PC-3 (cell line): ENCODE data around the gene COX7A2.

DNA sequence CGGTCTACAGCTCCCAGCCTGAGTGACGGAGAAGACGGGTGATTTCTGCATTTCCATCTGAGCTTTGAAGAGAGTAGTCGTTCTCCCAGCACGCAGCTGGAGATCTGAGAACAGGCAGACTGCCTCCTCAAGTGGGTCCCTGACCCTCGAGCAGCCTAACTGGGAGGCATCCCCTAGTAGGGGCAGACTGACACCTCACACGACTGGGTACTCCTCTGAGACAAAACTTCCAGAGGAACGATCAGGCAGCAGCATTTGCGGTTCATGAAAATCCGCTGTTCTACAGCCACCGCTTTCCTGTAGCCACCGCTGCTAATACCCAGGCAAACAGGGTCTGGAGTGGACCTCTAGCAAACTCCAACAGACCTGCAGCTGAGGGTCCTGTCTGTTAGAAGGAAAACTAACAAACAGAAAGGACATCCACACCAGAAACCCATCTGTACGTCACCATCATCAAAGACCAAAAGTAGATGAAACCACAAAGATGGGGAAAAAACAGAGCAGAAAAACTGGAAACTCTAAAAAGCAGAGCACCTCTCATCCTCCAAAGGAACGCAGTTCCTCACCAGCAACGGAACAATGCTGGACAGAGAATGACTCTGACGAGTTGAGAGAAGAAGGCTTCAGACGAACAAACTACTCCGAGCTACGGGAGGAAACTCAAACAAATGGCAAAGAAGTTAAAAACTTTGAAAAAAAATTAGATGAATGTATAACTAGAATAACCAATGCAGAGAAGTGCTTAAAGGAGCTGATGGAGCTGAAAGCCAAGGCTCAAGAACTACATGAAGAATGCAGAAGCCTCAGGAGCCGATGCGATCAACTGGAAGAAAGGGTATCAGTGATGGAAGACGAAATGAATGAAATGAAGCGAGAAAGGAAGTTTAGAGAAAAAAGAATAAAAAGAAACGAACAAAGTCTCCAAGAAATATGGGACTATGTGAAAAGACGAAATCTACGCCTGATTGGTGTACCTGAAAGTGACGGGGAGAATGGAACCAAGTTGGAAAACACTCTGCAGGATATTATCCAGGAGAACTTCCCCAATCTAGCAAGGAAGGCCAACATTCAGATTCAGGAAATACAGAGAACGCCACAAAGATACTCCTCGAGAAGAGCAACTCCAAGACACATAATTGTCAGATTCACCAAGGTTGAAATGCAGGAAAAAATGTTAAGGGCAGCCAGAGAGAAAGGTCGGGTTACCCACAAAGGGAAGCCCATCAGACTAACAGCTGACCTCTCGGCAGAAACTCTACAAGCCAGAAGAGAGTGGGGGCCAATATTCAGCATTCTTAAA, 115.6 kb downstream of the SMAP1 start:
- RAMPAGE, long total RNA: no peak

GRCh38 chr6:70955660-70956231, 1.1 kb downstream of the B3GAT2 start:
- RAMPAGE, long total RNA: no peak

DNA sequence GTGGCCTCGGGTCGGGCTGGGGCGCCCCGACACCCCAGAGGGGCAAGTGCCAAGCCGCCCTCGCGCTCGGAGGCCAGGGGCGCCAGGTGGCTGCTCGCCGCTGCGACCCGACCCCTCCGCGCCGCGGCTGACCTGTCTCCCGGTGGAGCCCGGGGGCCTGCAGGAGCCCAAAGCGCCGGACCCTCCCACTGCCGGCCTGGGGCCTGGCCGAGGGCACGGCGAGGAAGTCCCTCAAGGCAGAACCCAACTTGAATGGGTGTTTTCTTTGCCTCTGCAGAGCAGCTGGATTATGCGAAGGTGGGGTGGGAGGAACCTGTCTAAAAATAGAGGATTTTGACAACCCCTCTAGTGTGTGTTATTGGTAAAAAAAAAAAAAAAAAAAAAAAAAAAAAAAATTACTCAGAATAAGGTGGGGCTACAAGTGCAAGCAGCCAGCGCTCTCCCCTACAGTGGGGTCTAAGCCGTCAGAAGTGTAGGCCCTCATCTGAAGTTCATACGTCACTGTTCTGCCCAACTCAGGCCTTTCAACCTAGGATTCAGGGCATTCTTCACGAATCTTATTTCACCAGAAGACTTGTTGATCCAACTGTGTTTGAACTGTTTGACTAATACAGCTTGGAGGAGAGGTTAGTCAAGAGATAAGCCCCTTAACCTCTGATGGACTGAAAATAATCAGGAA, 714 bp downstream of the OGFRL1 start:
- RAMPAGE, long total RNA: no peak

- RAMPAGE, long total RNA: no peak
Measured at GRCh38 chr6:71290445-71291693, 2.3 kb downstream of the OGFRL1 start.

- RAMPAGE, long total RNA: no peak
Measured at GRCh38 chr6:71301313-71302554, 13.1 kb downstream of the OGFRL1 start.

DNA sequence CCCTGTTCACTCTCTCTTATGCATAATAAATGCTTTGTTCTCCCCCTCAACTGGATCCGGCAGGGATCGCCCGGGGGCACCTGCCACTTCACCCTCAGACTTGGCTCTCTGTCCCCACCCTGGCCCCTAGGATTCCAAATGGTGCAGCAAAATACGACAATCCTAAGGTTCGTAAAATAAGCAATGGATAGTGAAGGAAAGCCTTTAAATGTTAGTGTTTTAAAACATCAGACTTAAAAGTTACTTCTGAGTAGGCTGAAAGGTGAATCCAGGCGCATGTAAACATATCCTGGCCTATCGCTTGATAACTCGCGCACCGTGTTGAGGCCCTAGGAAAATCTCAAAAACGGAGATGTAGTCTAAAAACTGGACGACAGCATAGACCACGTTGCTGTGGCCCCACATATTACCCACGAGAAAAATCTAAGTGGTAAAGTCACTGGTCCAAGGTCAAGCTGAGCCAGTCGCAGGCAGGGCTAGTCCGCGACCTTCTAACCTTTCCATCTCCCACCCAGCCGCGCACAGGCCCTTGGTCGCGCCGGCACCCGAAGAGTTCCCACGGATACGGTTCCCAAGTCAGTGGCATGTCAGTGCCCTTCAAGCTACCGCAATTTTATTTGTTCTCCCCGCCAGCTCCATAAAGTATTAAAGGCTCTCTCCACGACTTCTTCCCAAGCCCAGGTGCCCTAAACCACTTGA, 130.9 kb downstream of the OGFRL1 start:
- RAMPAGE, long total RNA: no peak

- RAMPAGE, long total RNA: no peak
Measured at GRCh38 chr6:72620969-72621949, 605 bp upstream of the KCNQ5 start.

- RAMPAGE, long total RNA: no peak
Measured at GRCh38 chr6:72732227-72733319, 110.7 kb downstream of the KCNQ5 start.

- RAMPAGE, long total RNA: no peak
Measured at GRCh38 chr6:72767974-72768490, 146.2 kb downstream of the KCNQ5 start.

- RAMPAGE, long total RNA: no peak
Measured at GRCh38 chr6:72816445-72816831, 194.6 kb downstream of the KCNQ5 start.

GRCh38 chr6:73264249-73265015, 1.4 kb upstream of the KHDC1 start:
- RAMPAGE, long total RNA: no peak

DNA sequence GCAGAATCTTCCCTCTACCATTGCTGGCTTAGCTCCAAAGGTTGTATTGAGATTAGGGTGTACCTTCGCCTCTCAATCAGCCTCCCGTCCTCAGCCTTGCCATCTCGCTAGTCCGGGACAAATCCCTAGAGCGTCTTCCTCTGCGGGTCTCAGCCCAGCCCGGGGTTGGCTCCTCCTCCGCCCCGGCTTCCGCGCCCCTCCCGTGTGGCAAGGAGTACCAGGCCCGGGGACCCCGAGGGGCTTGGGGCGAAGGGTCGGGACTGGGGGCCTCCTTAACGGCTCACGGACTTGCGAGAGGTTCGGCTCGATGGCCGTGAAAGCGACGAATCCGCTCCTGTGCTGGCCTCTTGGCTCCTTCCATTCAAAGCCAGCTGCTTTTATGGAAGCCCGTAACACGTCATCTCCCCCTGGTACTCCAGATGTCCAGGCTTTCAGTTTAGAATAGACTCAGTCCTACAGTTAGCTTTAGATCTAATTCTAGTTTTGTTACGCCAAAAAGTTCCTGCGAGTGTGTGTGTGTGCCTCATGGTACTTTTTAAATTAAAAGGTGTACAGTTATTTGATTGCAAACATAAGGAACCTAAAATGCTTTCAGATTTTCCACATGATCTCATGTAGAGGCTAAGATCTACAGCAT, 730 bp upstream of the EEF1A1 start:
- RAMPAGE, long total RNA: no peak

- RAMPAGE, long total RNA: no peak
Measured at GRCh38 chr6:73548451-73549133, 27.8 kb upstream of the EEF1A1 start.

GRCh38 chr6:73695145-73695456, 902 bp upstream of the CD109 start:
- RAMPAGE, long total RNA: no peak

DNA sequence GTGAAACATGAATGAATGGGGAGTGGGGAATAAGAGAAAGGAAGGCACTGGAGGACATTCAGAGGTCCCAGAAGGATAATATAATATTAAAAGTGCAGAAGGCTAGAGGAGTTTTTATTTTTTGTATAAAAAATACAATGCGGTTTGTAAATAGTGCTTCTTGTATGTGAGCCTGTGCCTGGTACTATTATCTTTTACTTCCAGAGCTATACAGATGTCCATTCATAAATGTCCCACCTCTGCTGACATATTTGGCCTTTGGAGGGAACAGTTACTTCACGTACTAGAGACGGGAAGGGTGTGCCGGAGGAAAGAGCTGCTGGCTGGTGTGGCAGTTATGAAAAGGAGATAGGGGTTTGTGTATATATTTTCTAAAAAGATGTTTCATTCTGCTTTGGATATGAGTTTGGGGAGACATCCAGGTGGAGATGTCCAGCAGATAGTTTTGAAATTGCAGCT, 8.8 kb downstream of the CD109 start:
- RAMPAGE, long total RNA: no peak

DNA sequence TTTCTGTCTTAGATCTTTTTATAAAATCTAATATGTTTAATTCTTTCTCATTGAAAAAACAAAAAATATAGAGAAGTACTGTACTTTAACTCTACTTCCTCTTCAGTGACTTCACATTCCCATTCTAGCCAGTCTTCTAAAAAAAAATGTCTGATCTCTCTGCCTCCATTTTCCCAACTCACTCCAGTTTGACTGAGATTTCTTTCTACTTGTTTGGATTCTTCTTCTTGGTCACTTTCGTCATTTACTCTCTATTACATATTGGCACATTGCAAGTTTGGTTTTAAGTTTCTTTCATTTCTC, 51.1 kb downstream of the CD109 start:
- RAMPAGE, long total RNA: no peak

DNA sequence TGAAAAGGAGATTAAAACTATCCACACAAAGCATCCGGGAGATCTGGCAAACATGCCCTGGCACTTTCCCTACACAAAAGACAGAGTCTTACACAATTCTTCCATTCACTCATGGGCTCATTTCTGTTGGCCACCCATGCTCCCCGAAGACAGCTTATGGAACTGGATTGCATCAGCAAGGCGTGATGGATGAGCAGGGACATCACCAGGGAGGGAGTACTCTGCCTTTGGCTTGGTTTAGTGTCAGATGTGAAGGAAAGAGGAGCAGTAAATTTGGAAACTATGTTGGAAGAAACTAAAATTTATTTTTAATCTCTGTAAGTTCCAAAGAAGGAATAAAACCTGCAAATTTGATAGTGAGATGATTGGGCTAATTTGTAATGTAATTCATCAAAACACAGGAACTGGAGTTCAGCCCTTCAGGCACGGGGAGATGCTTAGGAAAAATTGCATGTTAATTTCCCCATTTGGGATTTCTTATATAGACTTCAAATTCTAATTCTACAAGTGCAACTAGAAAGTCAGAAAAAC, 379.4 kb downstream of the CD109 start:
- RAMPAGE, long total RNA: no peak

DNA sequence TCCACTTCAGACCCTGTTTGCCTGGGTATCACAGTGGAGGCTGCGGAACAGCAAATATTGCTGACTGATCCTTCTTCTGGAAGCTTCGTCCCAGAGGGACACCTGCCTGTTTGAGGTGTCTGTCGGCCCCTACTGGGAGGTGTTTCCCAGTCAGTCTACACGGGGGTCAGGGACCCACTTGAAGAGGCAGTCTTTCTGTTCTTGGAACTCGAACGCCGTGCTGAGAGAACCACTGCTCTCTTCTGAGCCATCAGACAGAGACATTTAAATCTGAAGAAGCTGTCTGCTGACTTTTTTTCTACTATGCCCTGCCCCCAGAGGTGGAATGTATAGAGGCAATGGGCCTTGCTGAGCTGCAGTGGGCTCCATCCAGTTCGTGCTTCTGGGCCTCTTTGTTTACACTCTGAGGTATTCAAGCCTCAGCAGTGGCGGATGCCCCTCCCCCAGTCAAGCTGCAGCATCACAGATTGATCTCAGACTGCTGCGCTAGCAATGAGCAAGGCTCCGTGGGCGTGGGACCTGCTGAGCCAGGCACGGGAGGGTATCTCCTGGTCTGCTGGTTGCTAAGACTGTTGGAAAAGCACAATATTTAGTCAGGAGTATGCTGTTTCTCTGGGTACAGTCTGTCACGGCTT, 526.7 kb downstream of the CD109 start:
- RAMPAGE, long total RNA: no peak

DNA sequence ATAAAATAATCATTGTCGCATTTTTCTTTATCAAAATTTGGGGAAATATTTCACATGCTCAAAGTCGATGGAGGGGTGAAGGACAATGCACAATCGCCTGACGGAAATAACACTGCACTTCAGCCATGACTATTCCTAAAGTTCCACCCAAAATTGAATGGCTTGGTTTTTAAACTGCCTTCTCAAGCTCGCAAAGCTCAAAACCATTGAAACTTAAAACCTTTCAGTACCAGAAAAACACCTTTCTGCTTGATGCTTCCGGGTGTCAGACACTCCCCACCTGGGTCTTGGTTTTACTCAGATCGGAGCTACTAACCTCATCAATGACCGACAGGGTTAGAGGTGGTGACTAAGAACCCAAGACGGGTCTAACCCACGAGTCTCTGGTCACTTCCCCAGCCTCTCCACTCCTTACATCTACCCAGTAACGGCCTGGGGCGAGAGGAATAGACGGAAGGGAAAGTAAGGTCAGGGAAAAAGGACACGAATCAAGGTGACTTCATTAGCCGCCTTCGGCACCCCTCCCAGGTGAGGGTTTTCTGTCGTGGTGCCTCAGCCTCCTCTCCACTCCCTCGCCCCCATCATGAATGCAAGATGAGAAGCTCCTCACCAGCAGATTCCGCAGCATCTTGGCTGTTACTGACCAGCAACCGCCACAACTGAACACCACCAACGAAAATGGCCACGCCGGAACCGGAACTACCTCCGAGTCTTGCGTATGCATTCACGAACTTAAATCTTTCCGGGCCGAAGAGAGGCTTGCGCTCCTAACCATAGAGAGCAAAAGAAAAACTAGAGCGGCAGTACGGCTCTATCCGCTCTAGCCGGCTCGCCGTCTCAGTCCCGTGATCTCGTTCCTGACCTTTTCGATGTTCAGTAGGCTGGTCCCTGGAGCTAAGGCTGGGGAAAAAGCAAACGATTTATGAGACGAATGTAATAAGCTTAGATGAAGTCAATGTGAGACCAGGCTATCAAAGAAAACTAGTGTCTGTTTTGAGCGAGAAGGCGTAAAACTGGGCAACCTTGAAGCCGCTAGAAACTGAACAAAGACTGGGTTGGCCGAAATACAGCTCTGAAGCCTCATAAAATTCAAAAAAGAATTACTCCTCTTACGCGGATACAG, at the start of gene COX7A2:
COX7A2 (minus strand) TSS at position 695 of the 1,123 bp plus-strand sequence.
- RAMPAGE, long total RNA: start-site peak on the minus strand centred at position 678 of the sequence, 42 bp wide, 1,076 and 86 reads in 2 replicates

DNA sequence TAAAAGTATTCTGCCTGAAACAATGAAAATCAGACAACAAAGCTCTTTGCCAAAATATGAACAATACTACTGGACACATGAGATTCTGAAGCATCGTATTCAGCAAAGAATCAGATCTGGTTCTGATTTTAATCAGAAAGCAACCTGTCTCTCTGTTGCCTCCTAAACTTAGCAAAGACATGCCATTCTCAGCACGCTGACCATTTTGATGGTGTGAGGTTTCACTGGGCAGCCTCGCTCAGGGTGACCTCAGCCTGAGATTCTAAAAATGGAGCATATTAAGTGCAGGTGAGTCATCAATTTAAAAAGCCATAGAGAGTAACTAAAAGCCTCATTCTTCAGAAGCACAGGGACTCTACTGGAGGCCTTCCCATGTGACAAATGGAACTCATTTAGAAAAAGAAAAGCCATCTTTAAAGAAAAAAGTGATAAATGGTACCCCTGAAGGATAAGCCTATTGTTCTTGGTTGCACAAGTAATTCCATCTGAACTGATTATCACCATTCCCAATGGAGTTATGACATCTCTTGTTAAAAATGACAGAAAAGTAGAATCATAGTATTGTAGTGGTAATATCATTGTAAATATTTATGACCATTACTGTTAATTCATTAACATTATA, 91.3 kb downstream of the FILIP1 start:
- RAMPAGE, long total RNA: no peak